A673 (cell line): Measurements from ENCODE around the genes SMC5, CEMIP2 and C9orf85.

- PRO-cap = no peak
Measured at GRCh38 chr9:68802495-68803397, 22.9 kb downstream of the PABIR1 start.

DNA sequence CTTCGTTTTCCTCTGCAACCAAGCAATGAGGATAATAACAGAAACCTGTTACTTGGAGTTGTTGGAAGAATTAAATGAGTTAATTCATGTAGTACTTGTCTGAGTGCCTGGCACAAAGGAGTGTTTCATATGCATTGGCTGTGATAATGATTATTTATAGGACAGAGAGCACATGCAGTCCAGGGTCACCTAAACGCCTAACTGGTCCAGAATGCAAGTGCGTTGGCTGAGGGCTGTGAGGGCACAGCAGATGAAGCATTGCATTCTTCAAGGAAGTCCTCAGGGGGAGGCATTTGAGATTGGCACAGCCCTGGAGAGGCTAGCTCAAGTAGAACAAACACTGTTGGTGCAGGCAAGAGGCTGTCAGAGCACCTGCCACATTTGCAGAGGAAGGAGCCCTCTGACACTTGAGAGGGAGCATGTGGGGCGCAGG, 24.9 kb downstream of the PABIR1 start:
- PRO-cap = no peak

GRCh38 chr9:69085899-69086464, 50.4 kb downstream of the FXN start:
- PRO-cap = no peak

- PRO-cap = bidirectional peak, plus-strand start at chr9:69180965, minus-strand start at chr9:69180814
Measured at GRCh38 chr9:69180751-69181039, 6.6 kb downstream of the TJP2 start.

DNA sequence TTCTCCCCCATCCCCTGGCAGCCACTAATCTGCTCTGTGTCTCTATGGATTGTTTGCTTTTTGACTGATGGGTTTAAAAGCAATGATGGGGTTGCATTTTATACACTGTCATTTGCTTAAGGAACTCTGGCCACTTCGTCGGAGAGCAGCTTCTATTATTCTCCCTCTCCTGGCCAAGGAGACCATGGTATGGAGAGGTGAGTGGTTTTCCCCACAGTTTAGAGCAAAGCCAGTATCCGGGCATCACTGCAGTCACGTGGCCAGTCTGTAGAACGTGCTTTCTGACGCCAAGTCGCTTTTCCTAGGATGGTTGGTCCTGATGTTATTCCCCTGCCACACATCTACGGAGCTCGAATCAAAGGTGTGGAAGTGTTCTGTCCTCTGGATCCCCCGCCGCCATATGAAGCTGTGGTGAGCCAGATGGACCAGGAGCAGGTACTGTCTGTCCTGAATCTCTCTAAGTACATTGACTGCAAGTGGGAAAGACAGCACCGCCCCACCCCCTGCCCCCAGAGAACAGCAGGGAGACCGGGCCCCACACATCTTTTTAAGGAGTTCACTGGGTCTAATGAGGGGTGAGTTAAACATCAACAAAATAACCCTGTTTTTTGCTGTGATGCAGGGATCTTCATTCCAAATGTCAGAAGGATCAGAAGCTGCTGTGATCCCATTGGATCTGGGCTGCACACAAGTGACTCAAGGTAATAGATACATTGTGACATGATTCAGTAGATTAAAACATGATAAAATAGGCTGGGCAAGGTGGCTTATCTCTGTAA, 58.5 kb downstream of the ENTREP1 start:
- PRO-cap = no peak

DNA sequence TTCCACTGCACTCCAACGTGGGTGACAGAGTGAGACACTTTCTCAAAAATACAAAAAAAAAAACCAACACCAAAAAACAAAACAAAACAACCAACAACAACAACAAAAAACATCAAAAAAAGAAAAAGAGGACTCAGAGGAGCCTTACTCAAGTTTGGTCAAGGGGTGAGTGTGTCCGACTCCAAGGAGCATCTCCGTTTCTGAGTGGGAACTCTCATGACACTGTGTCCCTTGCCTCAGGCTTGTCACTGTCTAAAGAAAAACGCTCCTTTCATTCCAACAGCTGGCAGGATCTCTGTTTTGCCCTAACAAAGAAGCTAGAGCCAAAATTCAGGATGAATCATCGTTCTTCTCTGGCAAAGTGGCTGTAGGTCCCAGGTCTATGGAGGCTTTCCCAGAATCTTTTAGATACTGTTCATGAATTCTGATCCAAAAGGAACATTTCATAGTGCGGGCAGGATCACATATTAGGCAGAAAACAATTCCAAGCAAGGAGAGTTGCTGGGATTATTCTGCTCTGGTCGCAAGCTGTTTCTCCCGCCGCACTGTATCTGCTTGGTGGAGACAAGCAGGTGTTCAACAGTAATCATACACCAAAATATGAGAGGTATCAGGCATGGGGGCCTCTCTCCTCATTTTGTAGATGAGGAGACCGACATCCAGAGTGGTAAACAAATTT, 72.4 kb downstream of the ENTREP1 start:
- PRO-cap = no peak

DNA sequence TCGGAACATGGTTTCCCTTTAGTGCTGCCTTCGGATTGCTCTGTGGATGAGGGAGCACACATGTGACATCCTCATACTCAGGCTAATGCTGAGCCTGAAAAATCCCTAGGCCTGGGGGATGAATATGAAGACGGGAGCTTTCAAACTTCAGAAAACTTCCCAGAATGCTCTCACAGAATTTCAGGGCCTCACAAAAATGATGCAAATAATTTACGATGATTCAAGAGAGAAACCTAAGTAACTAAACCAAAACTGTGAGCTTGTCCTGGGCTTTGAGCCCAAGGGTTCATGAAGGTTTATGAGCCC, 145.3 kb downstream of the ENTREP1 start:
- PRO-cap = no peak

GRCh38 chr9:69470633-69470871, 145.5 kb downstream of the ENTREP1 start:
- PRO-cap = no peak

- PRO-cap = no peak
Measured at GRCh38 chr9:69671262-69671685, 897 bp downstream of the APBA1 start.

DNA sequence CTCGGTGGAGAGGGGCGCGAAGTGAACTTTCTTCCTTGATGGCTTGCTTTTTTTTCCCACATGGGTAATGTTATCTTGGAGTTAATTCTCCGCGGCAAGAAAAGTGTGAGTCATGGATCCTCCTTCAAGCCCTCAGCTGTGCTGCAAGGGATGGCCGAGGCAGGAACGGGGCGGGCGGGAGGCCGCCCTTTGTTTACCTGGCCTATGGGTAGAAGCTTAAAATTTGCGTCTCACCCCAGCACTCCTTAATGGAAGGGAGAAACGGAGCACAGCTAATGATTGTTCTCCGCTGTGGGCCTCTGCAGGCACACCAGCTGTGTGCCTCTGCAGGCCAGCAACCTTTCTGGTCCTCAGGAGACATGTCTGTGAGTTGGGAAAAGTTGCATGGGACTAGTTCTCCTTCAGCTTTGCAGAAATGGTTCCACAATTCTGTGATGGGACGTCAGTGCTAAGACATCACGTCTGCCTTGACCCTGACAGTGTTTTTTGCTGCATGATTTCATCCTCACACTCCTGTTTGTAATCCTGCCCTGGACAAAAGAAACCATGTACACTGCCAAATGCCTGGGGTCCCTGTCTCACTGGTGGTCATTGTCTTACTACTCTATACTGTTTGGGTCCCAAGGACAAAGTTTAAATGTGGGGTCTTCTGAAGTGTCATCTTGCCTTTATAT, 1.2 kb downstream of the MAMDC2 start:
- PRO-cap = no peak

DNA sequence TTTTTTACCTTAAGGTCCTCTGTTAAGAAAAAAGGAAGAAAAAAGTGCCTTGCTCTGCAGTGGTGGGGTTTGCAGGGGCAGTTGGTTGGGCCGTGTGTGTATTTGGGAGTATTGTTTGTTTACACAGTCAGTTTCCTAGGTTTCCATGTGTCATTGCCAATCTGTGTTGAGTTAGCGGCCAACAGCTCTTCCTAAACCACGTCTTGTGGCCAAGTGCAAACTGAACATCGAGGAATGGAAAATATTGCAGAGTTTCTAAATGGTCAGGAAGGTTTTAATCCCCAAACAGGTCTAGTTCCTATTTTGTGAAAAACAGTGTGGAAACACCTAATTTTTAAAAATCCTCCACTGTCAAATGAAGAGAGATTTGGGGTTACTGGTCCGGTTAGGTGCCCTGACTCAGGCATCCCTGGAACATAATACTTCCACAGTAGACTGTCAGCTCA, 36.9 kb downstream of the MAMDC2 start:
- PRO-cap = no peak

GRCh38 chr9:70221695-70222307, 37.0 kb upstream of the SMC5 start:
- PRO-cap = no peak

DNA sequence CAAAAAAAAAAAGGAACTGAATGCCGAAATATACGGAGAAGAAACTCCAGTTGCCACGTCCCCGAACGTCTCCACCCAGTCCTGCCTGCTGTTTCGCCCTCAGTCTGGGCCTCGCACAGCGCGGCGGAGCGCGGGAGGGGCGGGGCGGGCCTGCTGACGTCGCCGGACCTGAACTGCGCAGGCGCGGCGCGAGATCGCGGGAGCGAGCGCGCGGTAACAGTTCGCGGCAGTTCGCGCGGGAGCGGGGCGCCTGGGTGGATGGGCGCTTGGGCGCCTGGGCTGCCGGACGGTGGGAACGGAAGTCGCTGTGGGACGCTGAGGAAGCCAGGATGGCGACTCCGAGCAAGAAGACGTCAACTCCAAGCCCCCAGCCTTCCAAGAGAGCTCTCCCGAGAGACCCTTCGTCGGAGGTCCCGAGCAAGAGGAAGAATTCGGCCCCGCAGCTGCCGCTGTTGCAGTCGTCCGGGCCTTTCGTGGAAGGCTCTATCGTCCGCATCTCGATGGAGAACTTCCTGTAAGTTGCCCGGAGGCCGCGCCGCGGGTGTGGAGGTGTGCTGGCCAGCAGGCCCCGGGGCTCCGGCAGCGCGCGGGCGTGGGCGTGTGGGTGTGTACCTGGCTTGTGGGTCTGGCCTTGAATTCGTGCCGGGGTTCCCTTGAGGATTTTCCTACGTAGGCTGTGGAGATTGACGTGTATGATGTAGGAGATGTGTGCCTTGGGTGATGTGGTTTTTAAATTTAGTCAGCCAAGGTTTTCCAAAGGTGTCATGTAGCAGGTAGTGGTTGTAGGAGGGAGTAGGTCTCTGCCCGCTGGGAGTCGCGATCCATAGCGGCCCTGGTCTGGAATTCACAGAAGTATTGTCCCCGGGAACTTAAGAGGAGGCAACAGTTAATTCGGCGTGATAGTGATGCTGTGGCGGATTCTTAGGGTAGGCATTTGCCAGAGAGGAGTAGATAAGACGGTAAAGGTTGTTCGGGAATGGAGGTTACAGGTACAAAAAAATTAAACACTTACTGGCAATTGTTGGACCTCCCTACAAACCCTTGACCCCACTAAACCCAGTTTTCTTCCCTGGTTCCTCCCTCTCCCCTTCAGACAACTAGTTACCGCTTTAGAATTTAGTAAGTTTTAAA, at the start of gene SMC5:
SMC5 (plus strand) TSS at position 229 of the 1,131 bp plus-strand sequence.
- PRO-cap = bidirectional peak, plus-strand start at position 229 of the sequence, minus-strand start at position 106 of the sequence

- PRO-cap = no peak
Measured at GRCh38 chr9:70392736-70393503, 21.5 kb downstream of the KLF9 start.

GRCh38 chr9:70905591-70906113, 215.8 kb downstream of the TRPM3 start:
- PRO-cap = no peak

GRCh38 chr9:71249782-71250097, 128.3 kb upstream of the TRPM3 start:
- PRO-cap = no peak

- PRO-cap = no peak
Measured at GRCh38 chr9:71630431-71630995, 137.8 kb downstream of the CEMIP2 start.

- PRO-cap = no peak
Measured at GRCh38 chr9:71760891-71761291, 7.4 kb downstream of the CEMIP2 start.

DNA sequence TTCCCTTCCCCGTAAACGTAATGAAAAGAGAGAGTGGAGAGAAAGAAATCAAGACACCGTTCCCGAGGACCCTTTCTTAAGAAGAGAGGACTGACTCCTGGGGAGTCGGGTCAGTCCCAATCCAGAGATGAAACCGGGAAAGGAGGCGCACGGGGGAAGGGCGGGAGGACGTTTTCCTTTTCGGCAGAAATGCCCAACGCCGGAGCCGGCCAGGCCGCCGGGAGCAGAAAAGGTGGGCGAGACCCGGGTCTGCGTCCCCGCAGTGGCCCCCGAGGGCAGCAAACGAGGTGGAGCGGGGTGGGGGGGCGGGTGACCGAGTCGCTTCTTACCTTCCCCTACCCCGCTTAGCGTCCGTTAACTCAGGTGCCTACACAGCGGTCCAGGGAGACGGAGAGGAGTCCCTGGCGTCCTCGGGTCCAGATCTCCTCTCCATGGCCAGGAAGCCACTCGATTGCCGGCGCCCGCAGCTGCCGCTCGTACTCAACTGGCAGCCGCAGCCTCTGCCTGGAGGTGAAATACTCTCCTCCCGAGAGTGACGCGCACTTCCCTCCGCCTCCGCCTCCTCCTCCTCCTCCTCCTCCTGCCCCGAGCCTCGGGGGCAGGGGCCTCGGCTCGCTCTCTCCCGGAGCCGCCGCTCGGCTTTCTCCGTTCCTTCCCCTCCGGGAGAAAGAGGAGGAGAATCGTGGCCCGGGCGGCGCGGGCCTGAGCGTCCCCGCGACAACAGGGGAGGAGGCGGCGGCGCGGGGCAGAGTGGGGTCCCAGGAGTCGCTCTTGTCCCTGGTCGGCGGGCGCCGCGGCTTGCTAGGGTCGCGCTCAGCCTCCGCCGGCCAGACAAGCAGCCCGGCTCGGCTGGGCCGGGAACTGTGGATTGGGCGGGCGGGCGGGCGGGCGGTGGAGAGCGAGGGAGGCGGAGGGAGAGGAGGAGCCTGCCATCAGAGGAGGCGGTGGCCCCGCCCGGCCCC, at the start of gene CEMIP2:
CEMIP2 (minus strand) TSS at position 486 of the 962 bp plus-strand sequence.
- PRO-cap = bidirectional peak, plus-strand start at position 601 of the sequence, minus-strand start at position 486 of the sequence; bidirectional peak, plus-strand start outside the sequence, minus-strand start at position 863 of the sequence

GRCh38 chr9:71911376-71912243, at the start of gene C9orf85:
C9orf85 (plus strand) TSS chr9:71911639.
- PRO-cap = bidirectional peak, plus-strand start at chr9:71911480, minus-strand start at chr9:71911232; unidirectional peak, plus-strand start at chr9:71911639; bidirectional peak, plus-strand start at chr9:71911886, minus-strand start at chr9:71911880